LUHMES (cell line): ENCODE measurements around the genes SERPINF1 and RTN4RL1.

DNA sequence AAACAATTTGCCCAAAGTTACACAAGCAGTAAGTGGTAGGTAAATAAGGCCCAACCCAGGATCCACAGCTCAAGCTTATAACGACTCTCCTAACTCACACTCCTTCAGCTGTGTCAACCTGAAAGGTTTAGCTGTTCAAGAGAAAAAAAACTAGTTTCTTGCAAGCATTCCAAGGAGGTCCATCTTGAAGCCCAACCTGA lies 6.6 kb downstream of the CRK start:
- PRO-cap: no peak

- PRO-cap: no peak
Measured at GRCh38 chr17:1467802-1468379, 11.9 kb upstream of the CRK start.

GRCh38 chr17:1487798-1488935 lies 4.3 kb downstream of the MYO1C start:
- PRO-cap: bidirectional peak, plus-strand start at chr17:1488245, minus-strand start at chr17:1488072; unidirectional peak, plus-strand start at chr17:1488415

DNA sequence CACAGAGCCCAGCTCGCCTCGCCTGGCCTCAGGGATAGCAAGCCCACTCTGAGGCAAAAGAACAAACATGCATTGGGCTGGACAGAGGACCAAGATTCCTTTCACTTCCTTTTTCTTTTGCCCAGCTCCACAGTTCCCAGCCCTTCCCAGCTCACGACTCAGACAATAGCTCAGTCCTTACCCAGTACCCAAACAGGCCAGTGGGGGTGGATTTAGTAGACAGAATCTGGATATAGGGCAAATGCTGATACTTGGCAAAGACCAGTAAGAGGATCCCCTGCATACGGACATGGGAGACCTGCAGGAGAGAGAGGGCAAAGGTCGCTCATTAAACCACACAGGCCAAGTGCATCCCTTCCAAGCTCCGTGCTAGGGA lies 6.9 kb downstream of the INPP5K start:
- PRO-cap: no peak

DNA sequence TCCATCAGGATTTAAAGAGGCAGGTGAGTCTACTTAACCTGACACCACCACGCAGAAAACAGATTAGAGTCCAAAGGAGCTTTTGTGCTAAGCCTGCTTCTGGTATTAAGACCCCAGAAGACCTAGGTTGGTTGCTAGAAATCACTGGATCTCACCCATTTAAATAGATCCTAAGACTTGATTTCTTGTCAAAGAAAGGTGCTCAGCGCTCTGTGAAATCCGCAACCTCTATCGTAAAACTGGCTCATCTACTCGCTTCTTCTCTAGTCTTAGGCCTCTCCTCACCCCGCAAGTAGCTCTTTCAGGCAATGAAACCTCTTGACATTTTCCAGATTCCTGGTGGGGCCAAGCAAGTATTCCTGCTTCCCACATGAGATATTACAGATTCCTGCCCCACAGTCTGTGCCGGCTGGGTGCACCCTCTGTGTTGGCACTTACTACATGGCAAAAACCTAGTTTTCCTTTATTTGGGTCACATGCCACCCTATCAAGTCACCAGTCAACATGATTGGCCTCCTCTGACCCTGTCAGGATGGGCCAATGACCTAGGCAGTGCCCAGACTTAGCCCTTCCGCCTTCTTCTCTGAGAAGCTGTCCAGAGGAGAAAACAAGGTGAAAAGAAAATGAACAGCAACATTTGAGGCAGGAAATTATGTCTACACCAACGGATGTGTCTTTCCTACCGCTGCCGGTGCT lies 8.9 kb downstream of the PITPNA start:
- PRO-cap: no peak

- PRO-cap: no peak
Measured at GRCh38 chr17:1580868-1581245, 18.3 kb upstream of the PITPNA start.

DNA sequence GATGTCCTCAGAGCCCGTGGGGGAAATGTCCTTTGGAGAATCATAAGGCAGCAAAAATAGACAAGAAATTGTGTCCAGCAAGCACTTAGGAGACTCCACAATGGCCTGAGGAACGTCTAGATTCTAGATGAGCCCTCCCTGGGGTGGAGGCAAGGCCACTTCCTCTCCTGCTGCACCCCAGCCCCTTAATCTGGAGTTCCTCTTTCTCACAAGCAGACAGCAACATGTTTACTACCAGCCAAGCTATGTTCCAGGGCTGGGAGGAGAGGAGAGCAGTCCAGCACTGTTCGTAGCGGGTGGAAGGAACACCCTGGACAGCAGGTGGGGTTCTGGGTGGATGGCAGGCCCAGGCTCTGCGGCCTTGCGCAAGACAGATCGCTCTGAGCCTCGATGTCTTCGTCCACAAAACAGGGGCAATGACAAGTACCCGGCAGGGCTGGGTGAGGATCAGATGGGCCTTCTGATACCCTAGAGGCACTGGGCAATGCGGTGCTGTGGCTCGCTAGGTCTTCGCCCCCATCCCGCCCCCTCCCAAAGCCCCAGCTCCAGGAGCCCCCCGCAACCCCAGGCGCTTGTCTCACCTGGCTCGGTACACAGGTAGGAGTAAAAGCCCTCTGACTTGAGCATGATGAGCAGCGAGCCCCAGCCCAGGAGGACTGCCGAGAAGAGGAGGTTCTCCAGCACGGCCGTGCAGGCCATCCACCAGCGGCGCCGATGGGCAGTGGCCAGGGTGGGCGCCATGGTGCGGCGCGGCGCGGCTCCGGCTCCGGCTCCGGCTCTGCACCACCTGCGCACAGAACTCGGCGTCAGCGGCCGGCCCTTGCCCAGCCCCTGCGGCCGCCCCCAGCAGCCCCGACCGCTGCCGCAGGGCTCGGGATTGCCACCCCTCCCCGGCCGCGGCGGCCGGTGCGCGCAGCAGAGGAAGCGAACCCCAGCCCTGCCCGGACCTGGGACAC lies 1.2 kb downstream of the SLC43A2 start:
- PRO-cap: no peak

GRCh38 chr17:1737763-1738531 lies 4.7 kb upstream of the SERPINF2 start:
- PRO-cap: no peak

DNA sequence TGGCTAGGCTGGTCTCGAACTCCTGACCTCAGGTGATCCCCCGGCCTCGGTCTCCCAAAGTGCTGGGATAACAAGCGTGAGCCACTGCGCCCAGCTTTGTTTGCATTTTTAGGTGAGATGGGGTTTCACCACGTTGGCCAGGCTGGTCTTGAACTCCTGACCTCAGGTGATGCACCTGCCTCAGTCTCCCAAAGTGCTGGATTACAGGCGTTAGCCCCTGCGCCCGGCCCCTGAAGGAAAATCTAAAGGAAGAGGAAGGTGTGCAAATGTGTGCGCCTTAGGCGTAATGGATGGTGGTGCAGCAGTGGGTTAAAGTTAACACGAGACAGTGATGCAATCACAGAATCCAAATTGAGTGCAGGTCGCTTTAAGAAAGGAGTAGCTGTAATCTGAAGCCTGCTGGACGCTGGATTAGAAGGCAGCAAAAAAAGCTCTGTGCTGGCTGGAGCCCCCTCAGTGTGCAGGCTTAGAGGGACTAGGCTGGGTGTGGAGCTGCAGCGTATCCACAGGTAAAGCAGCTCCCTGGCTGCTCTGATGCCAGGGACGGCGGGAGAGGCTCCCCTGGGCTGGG lies at the start of gene SERPINF1:
Gene SERPINF1, plus strand, starts transcription at position 456 of the 571 bp plus-strand sequence.
- PRO-cap: bidirectional peak, plus-strand start at position 455 of the sequence, minus-strand start at position 307 of the sequence

GRCh38 chr17:1770890-1771264 lies 9.0 kb downstream of the SERPINF1 start:
- PRO-cap: no peak

DNA sequence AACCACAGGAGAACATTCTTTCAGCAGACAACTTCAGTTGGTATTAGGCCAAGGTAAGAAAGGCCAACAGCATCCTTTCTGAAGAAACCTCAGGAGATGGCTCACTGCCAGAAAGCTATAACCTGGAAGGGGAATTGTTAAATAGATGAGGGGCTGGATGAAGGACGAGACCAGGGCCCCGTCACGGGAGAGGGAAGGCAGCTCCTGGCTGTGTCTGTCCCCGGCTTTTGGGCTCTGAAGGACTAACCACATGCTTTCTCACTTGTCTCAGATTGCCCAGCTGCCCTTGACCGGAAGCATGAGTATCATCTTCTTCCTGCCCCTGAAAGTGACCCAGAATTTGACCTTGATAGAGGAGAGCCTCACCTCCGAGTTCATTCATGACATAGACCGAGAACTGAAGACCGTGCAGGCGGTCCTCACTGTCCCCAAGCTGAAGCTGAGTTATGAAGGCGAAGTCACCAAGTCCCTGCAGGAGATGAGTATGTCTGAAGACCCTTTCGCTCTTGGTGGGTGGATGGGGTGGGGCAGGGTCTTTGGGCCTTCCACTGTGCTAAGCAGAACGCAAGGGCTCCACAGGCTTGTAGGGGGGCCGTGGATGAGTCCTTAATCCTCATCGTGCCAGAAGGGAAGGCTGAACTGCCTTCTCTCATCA lies 14.5 kb downstream of the SERPINF1 start:
- PRO-cap: no peak

DNA sequence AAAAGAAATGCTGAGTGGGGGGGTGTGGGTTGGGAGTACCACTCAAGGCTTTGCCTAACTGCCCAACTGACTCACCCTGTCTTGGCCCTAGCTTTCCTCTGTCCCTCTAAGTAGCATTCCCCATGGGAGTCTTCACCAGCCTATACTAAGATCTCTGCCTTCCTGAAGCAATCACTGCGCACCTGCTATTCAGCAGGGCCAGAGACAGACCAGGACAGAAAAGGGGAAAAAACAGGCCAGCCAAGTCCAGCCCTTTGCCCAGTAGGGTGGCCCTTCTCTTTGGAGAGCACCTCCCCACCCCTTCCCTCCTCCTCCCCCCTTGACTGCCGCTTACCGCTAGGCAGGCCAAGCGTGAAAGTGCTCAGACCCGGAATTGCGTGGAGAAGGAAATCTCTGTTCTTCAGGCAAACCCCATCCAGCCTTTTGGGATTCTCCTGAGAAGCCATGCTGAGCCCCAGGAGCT lies 45.6 kb downstream of the RTN4RL1 start:
- PRO-cap: no peak

DNA sequence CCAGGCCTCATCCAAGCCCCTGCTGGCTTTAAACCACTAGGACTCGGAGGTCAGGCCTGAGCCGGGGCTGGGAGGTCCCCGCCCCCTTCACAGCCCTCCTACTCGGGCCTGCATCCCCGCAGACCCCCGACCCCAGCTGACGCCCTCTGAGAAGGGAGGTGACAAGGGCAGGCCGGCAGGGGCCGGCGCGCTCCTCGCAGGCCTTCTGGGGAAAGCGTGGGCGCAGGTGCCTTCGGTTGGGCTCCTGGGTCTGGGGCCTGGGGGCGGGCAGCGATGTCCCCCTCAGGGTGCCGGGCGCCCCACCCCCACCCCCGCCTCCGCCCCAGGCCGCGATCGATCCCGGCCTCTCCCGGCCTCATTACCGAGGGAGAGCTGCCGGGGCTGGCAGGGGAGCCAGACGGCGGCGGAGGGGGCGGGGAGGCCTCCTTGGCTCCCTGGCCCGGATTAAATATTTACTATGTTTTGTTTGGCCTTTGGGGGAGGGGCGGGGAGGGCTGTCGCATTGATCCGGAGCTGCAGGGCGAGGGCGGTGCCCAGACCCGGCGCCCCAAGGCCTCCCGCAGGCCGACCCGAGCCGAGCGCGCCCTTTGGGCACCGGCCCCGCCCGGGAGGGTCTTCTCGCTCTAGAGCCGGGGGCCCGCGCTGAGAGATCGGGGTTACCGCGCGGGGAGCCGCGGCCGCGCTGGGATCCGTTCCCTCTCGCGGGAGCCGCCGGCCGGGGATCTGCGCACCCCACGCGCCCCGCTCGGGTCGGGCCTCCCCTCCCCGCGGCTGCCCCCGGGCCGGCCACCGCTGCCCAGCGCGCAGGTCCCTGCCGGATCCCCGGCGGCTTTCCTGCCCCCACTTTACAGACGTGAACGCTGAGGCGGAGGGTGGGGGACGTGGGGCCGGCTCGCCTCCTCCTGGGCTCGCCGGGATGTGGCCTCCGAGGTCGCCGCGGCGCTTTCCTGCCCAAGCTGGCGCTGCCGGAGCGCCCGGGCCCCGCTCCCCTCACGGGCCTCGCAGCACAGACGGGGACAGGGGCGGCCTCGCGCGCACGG lies 27.1 kb downstream of the RTN4RL1 start:
- PRO-cap: unidirectional peak, plus-strand start at position 149 of the sequence; bidirectional peak, plus-strand start at position 501 of the sequence, minus-strand start at position 375 of the sequence

GRCh38 chr17:2024746-2026021 lies at the start of gene RTN4RL1:
RTN4RL1 (minus strand) TSS chr17:2025334.
- PRO-cap: bidirectional peak, plus-strand start at chr17:2025246, minus-strand start at chr17:2025154; bidirectional peak, plus-strand start at chr17:2025481, minus-strand start at chr17:2025335

DNA sequence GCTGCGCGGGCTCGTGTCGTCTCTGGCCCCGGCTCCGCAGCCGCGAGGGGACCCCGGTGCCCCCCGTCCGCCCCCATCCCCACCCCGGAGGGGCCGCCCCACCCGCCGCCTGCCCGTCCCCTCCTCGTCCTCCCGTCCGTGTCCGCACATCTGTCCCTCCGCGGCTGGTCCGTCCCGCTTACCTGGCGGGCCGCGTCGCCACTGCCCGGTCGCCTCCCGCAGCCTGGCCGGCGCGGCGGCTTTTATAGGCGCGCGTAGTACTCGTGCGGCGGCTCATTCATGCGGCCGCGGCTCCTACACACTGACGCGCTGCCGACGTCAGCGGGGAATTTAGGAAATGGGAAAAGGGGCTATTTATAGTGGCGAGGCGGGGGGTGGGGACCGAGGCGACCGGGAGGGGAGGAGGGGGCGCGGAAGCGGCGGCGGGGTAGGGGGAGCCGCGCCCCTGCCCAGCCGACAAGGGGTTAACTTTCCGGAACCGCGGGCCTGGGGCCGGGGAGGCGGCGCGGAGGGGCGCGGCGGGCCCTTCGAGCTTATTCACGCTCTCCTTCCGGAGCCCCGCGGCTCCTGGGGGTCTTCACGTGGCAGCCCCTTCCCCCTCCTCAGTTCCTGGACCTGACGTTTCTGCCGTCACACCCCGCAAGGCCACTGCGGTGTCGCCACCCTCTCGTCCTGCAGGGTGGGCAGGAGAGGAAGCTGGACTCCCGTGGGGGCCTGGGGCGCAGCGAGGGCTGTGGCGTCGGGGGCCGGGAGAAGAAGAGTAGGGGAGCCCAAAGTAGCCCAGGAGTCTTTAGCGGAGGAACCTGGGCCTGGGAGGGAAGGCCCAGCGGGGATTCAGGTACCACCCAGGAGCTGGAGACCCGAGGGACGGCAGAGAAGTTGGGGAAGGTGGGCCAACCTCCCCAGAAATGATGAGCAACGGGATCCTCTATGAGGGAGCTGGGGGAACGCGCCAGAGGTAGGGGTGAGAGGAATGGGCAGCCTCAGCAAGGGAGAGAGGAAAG lies 3.7 kb upstream of the HIC1 start:
- PRO-cap: no peak

- PRO-cap: no peak
Measured at GRCh38 chr17:2061206-2061920, 6.5 kb downstream of the HIC1 start.

GRCh38 chr17:2063104-2063813 lies 8.4 kb downstream of the HIC1 start:
- PRO-cap: no peak

DNA sequence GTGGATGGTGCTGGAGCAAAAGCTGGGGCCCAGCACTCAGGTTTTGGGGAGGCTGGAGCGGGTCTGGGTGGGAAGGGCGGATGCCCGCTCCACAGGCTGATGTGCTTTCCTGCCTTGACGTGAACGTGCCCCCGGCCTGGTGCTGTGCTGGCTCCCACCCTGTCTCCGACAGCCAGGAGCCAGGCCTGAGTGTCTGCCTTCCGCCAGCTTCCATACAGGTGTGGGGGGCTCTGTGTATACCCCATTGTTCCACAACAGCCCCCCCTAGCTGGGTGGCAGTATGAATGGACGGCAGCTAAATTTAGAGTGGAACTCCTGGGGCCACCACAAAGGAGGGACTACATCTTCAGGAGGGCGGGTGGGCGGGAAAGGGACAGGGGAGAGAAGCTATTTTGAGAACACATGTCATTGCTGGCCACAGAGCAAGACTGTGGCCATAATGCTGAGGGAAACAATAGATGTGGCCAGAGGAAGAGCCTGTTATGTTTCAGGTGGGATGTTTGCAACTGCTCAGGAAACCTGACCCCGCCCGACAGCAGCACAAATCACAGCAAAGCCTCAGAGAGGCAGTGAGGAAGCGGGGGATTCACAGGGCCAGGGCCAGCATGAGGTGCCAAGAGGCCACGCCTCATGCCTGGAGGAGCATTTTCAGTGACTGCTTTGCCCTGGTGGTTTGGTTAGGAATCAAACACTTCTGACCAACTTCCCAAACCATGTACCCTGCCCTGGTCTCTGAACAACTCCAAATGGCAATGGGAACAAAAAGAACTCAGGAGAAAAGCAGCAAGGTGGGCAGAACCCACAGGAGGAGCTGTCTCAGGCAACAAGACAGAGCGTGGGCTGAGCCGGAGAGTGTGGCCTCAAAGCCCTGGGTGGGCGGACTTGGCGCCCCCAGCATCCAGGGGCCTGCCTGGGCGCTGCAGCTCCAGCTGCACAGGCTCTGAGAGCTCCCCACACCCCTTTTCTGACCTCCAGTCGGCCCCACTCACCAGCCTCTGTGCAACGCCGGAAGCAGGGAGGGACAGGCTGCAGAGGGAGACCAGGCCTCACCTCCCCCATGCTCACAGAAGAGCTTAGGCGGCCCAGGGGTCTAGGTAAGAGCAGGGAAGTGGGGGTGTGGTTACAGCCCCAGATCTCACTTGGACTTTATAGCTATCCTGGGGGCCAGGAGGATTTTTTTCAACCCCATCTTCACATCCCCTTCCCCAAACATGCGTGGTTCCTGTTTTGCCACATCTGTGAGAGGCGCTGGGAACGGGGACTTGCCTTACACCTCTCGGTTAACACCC lies 20.5 kb downstream of the HIC1 start:
- PRO-cap: no peak

- PRO-cap: no peak
Measured at GRCh38 chr17:2214898-2215498, 88.6 kb downstream of the SMG6 start.

DNA sequence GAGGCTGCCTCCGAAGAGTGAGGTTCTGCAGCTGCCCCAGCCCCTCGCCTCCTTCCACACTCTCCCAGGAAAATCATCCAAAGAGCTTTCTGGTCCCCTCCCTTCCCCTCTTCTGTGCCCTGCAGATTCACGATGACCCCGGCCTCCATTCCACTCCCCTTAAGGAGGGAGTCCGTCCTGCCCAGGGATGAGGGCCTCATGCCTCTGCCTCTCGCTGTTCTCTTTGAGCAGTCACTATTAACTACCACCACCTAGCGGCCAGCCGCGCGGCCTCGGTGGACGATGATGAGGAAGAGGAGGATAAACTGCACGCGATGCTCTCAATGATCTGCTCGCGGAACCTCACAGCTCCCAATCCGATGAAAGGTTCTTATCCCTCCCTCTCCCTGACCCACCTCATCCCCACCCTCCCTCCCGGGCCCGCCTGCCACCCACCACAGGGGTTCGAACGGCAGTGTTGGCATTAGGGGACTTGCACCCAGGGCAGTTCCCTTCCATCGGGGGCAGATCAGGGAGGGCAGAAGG lies 29.8 kb downstream of the SGSM2 start:
- PRO-cap: no peak